ENCODE measurements around a stretch of chr11.

DNA sequence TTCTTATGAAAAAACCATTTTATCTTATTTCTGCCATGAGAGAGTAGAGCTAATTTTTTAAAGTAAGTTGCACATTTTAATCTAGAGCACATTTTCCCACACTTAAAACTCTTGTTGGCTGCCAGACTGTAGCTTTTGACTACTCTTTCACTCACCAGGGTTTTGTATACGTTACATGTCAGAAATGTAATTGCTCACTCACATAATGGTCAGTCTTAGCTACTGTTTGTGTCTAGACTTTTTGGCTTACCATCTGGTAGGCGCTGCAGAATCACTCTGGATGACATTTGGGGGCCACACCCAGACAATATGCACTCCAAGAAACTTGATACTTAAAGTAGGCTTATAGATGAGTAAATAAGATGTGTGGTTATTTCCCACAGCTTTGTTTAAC is 88.9 kb downstream of the PRR5L start:
- RAMPAGE, long total RNA, result no peak
- RRBS, result no CpG with 5 or more reads among the region's 2 CpGs

- RAMPAGE, long total RNA, result no peak
- RRBS, result no CpG with 5 or more reads among the region's 15 CpGs
Measured at GRCh38 chr11:36410966-36411846, 98.9 kb downstream of the TRAF6 start.

DNA sequence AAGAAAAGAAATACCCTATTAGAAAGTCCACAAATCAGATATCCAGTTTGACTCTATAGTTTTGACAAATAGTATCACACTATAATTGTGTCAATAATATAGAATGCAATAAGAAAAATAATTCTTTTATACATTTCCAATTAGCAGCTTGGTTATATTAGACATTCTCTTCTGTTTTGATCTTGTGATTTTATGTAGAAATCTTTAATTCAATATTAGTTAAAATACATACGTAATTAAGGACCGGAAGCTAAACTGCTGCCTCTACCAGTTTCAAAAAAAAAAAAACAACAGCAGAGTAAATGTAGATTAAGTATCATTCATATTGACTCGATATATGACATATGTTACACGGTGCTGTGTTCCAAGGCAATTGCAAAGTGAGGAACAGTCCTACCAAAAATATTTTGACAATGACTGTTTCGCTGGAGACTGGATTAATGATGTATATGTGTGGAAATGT is 1910.4 kb upstream of the RAG2 start:
- RAMPAGE, long total RNA, result no peak
- RRBS, result no CpG with 5 or more reads among the region's 5 CpGs

DNA sequence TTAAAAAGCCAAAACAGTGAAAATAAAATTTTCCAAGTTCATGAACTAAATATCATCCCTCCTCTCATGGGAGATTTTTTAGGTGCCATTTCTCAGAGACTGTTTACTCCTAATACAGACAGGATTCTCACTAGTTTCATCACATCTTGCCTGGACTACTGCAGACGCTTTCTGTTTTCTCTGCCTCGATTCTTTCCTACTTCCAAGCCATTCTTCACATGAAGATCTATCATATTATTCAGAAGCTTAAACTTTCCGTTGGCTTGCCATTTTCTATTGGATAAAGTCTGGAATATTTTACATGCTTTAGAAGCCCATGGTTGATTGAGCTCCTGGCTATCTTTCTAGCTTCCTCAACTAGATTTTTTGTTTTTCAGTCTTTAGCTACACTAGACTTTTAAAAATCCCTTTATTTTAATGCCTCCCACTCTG is 1226.8 kb downstream of the LRRC4C start:
- RAMPAGE, long total RNA, result no peak
- RRBS, result no CpG with 5 or more reads among the region's 3 CpGs

GRCh38 chr11:40290299-40290792 is 1169.1 kb downstream of the LRRC4C start:
- RAMPAGE, long total RNA, result no peak
- RRBS, result no CpG with 5 or more reads among the region's 1 CpG

DNA sequence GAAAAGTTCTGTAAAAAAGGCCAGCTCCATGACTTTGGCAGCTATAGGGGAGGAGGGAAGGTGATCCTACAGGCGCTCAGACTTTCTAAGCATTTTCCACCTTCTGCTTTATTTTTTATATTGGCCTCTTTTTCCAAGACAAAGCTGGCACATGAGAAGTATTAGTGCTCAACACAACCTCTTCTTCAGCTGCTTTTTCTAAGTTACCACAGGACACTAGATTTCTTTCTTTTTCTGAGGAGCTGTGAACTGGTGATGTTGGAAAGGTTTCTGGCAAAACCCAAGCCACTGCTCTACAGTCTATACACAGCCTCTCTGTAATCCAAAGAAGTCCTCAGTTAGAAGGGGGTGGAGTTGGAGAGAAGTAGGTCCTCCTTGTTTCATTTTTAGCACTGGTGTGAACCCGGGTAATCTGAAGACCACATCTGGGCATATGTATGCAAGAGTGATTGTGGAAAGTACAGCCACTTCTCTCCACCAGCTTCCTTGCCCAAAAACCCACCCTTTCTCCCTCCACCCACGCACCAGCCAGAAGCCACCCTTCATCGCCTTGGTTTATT is 1168.2 kb downstream of the LRRC4C start:
- RAMPAGE, long total RNA, result no peak
- RRBS, result no CpG with 5 or more reads among the region's 4 CpGs

- RAMPAGE, long total RNA, result no peak
- RRBS, result no CpG with 5 or more reads among the region's 5 CpGs
Measured at GRCh38 chr11:43420952-43421760, 62.4 kb downstream of the TTC17 start.

- RAMPAGE, long total RNA, result no peak
- RRBS, result no CpG with 5 or more reads among the region's 3 CpGs
Measured at GRCh38 chr11:43462148-43462653, 103.5 kb downstream of the TTC17 start.

DNA sequence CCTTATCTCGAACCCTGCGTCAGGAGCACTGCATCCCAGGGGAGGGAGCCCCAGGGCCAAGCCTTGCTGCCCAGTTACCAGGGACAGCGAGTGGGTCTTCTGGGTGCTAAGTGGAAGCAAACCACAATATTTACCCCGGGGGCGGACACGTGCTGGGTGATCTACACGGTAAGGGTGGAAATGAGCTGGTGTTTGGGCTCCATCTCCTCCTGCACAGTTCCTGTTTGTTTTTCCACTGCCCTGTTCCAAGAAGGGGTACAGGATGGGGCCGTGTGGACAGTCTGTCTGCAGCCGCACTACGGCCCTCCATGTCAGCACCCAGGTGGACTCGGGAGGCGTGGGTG is 133.6 kb upstream of the HSD17B12 start:
- RAMPAGE, long total RNA, result no peak
- RRBS, result no CpG with 5 or more reads among the region's 12 CpGs

DNA sequence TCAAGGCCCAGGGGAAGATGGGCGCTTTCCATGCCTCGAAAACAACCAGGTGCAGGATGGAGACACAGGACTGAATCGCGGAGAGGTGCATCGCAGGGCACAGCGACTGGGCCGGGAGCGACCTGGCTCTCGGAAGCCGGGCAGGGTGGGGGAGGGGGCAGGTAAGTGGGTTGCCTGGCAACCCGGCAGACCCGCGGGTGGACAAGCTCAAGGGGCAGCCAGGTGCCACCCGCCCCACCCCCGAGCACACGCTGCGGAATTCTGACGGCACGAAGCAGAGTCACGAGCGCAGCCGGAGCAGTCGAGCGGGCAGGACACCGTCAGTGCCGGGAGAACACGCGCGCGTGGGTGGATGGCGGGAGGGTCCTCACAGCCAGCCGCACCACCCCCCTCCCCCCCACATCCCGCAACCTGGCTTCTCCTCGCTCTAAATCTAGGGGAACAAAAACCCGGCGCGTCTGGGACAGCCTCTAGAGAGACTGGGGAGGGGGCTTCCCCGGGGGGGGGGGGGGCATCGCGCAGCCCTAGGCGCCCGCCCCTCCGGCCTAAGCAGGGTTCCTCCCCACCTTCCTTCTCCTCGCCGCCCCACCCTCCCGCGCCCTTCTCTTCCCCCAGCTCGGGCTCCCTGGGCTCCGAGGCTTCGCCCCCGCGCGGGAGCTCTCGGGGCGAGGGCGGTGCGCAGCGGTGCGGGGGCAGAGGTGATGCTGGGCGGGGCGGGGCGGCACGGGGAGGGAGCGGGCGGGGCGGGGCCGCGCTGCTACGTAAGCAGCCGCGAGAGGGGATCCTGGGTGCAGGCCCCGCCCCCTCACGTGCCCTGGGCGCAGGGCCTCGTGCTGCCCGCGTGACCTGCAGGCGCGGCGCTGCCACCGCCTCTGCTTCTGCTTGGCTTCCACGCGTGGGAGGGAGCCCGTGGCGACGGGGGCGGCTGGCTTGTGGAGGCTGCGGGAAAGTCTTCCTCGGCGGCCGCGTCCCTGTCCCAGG is 133.0 kb upstream of the HSD17B12 start:
- RAMPAGE, long total RNA, result no peak
- RRBS, result 4% methylated on average over 11 of the region's 92 CpGs

- RAMPAGE, long total RNA, result no peak
- RRBS, result no CpG with 5 or more reads among the region's 43 CpGs
Measured at GRCh38 chr11:43575040-43575908, 105.3 kb upstream of the HSD17B12 start.

GRCh38 chr11:43578889-43580176 is 101.2 kb upstream of the HSD17B12 start:
- RAMPAGE, long total RNA, result no peak
- RRBS, result 1% methylated on average over 11 of the region's 103 CpGs

DNA sequence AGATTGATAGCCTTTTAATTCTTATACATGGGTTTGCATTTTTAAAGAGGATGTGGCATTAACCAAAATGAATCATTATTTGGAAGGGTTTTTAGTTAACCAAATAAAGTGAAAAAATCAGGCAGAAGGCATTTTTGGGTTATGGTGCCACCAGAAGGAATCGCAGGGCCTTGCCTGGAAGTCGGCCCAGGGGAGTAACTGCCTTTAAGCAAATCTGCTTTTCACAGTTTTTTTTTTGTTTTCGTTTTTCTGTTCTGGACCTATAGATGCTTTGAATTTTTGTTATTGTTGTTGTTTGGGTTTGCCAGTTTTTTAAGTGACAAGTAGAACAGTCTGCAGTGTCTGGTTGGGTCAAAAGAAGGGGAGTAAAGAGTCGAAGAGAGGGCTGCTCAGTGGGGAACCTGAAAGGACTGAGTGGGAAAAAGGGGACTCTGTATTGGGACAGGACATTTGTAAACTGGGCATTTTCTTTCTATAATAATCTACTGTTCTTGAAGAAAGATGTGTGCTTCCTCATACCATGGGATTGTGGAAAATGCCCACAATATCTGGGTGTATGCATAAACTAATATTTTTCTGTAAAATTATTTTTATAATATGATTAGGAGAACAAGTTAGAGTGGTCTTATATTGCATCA is 55.6 kb downstream of the HSD17B12 start:
- RAMPAGE, long total RNA, result no peak
- RRBS, result no CpG with 5 or more reads among the region's 4 CpGs

DNA sequence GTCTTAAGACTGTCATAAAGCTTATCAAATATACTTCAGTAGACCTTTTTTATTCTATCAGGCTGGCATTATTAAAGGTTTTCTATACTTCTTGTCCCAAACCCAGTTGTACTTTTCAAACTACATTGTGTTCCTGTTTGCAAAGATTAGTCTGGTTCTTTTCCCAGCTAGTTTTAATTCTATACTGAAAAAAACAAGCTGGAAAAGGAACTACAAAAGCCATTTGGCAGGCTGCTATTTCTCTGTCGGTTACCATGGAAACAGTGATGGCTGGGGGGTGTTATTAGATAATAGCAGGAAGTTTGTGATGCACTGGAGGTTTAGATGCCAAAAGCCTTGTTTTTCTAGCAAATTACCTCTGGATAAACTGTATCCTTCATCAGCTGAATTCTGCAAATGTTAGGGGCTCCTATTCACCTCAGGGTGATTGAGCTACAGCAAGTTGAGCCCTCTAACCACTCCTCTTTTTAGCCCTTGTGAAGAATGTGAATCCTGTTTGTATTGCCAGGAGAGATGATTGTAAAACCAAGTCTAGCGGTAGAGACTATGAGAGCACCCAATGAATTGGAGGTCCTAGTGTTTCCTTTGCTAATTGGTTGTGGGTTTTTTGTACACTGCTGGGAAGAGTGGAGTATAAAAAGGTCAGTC is 25.2 kb downstream of the ALKBH3 start:
- RAMPAGE, long total RNA, result no peak
- RRBS, result no CpG with 5 or more reads among the region's 2 CpGs

DNA sequence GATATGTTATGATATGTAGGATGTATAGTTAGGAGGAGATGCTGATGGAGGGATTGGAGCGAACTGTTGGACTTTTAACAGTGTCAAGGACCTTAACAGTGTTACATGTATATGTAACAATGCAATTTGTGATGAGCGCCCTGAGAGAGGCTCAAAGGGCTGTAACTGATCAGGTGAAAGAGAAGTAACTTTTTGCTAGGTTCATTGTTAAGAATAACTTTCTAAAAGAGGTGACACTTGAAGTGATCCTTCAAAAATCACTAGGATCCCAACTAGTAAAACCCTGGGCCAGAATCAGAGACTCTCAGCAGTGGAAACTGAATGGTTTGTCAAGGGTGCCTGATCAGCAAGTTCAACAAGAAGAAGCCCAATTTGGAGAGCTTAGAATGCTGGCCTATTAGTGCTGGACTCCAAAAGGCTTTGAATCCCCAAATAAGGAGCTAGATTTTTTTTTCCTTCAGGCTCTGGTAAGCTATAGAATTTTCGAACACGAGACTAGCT is 71.4 kb downstream of the ALX4 start:
- RAMPAGE, long total RNA, result no peak
- RRBS, result no CpG with 5 or more reads among the region's 4 CpGs

DNA sequence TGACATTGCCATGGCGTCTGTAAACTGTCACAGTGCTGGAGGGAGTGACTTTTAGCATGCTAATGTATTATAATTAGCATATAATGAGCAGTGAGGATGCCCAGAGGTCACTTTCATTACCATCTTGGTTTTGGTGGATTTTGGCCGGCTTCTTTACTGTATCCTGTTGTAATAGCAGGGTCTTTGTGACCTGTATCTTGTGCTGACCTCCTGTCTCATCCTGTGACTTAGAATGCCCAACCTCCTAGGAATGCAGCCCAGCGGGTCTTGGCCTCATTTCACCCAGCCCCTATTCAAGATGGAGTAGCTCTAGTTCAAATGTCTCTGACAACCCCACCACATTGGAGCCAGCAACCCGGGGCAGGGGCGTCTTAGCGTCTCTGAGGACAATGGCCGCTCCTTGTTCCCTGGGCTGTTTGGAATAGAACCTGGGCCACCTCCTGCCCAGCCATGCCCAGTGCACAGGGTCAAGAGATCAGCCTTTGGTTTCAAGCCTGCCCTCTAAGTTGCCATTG is 34.8 kb upstream of the CD82 start:
- RAMPAGE, long total RNA, result no peak
- RRBS, result no CpG with 5 or more reads among the region's 7 CpGs

DNA sequence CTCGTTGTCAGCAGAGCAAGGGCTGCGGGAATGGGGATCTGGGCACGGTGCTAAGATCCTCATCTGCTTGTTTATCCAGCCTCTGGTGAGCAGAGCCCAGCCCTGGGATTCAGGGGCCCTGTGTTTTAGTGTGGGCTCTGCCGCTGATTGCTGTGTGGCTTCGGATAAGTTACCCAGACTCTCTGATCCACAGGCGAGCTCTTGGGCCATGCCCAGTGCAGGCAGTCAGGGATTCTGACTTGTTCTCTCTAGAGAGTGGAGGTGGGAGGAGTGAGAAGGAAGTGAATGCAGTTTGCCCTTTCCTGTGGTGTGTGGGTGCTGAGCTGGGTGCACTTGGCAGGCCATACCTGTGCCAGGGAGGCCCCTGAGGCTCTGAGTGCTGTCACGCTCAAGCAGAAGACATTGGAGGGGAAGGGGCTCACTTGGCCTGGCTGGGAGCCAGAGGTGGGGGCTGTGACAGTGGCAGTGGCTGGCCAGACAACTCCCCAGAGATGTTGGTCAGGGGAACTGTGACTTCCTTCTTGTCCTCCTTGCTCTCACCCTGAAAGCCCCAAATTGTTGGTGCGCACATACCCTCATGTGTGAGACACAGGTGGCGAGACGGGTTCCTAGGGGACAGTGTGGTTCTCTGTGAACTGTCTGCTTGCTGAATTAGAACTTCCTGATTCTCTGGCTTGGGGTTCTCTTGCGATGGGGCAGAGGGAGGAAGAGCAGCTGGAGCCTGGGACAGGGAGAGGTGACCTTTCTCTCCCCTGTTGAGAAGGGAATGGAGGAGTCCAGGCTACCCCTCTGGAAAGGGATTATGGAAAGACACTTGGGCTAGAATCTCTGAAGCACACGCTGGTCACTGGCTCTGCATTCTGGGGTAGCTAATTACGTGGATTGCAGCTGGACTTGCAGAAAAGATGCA is 43.8 kb downstream of the CD82 start:
- RAMPAGE, long total RNA, result no peak
- RRBS, result no CpG with 5 or more reads among the region's 13 CpGs

DNA sequence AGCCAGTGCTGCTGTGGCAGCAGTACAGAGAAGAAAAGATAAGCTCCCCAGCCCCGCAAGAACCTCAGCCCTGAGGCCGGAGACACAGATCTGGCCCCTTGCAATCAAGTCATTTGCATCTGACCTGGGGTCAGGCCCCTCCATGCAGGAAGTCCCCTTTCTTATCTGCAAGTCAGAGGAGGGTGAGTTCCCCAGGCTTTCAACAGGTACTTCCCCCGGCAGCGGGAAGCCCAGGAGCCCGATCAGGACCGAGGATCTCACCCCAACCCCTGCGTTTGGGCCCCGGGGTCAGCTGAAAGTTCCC is 502 bp upstream of the TSPAN18 start:
- RAMPAGE, long total RNA, result no peak
- RRBS, result 23% methylated on average over 6 of the region's 8 CpGs

DNA sequence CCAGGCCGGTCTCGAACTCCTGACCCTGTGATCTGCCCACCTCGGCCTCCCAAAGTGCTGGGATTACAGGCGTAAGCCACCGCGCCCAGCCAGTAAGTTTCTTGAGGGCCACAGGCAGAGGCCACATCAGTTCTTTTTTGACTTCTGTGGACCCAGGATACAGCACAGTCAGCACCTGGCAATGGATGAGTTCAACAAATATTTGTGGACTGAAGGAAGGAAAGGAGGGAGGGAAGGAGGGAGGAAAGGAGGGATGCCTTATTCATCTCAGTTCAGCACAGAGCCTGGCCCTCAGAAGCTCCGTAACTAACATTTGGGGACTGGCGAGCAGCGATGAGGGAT is 77.5 kb downstream of the TSPAN18 start:
- RAMPAGE, long total RNA, result no peak
- RRBS, result no CpG with 5 or more reads among the region's 9 CpGs

- RAMPAGE, long total RNA, result no peak
- RRBS, result no CpG with 5 or more reads among the region's 9 CpGs
Measured at GRCh38 chr11:44857427-44857922, 93.2 kb downstream of the TP53I11 start.

Measured in epithelial cell of alveolus of lung (primary cell).